NCI-H460 (cell line): ENCODE data around the gene NBPF8.

GRCh38 chr1:119542323-119543193 is 35.5 kb downstream of the HSD3B1 start:
RAMPAGE:
- cytosol, long total RNA = no peak
- long total RNA = no peak
- nucleus, long total RNA = no peak

DNA sequence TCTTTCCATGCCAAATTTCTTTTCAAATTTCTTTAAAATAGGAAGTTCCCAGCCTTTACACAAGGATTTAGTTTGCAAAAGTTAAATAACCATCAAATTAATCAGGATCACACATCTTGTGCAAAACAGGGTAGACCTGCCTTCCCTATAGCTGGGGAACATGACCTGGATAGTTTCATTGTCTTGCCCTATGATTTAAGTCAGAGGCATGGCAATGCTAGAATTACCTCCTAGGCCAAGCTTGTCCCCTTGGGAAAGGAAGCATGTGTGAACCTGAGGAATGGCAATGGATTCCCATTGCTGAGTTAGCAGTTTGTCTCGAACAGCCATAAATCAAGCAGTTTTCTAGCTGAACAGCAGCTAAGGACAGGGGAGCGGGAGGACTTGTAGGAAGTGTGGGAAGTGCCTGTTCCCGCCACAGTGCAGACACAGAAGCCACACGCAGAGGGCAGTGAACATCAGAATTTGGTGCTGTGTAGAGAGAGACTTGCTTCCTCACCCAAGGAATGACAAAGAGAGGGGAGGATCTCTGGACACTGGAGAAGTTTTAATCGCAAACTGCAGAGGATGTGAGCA is 3.7 kb downstream of the PHGDH start:
RAMPAGE:
- cytosol, long total RNA = no peak
- long total RNA = no peak
- nucleus, long total RNA = no peak

DNA sequence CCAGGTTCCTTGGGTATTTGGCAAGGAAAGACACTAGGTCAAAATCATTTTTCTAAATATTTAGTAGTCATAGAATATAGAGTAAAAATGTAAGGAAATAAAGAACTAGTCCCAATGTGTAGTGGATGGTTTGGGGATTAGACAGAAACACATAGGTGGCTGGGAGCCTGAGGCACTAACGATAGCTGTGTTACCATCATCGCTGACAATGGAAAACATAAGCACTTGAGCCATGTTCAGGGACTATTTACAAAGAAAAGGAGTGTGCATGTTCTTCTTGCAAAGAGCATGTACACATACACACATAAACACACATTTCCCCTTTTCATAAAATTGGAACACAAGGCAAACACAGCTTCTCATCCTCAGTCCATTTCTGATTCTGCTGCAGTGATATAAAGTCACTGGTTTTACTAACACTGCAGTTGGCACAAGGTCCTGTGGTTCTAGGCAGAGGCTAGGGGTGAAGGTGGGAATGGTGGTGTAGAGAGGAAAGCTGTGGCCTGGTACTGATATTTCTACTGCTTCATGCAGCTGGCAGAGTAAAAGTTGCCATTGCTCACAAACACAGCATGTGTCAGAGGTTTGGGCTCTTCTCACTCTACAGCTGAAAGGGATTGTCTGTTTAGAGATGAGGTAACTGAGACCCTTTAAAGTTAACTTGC is 620 bp downstream of the HMGCS2 start:
RAMPAGE:
- cytosol, long total RNA = no peak
- long total RNA = no peak
- nucleus, long total RNA = no peak

DNA sequence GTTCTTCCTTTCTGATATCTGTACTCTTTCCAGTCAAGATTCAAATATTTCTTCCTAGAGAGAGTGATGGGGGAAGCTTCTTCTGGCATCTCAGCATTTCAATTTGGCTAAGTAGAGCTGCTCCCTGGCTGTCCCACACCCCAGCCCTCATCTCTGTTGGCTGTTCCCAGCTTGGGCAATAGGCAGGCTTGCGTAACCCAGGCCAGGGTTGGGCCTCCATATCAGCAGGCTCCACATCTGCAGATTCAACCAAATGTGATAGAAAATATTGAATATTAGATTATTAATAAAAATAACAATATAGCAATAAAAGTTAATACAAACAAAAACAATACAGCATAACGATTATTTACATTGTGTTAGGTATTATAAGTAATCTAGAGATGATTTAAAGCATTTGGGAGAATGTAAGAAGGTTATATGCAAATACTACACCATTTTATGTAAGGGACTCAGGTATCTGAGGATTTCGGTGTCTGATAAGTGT is 15.9 kb upstream of the HMGCS2 start:
RAMPAGE:
- cytosol, long total RNA = no peak
- long total RNA = no peak
- nucleus, long total RNA = no peak

RAMPAGE:
- cytosol, long total RNA = no peak
- long total RNA = no peak
- nucleus, long total RNA = no peak
Observed at GRCh38 chr1:119829199-119829611, 17.9 kb upstream of the REG4 start.

DNA sequence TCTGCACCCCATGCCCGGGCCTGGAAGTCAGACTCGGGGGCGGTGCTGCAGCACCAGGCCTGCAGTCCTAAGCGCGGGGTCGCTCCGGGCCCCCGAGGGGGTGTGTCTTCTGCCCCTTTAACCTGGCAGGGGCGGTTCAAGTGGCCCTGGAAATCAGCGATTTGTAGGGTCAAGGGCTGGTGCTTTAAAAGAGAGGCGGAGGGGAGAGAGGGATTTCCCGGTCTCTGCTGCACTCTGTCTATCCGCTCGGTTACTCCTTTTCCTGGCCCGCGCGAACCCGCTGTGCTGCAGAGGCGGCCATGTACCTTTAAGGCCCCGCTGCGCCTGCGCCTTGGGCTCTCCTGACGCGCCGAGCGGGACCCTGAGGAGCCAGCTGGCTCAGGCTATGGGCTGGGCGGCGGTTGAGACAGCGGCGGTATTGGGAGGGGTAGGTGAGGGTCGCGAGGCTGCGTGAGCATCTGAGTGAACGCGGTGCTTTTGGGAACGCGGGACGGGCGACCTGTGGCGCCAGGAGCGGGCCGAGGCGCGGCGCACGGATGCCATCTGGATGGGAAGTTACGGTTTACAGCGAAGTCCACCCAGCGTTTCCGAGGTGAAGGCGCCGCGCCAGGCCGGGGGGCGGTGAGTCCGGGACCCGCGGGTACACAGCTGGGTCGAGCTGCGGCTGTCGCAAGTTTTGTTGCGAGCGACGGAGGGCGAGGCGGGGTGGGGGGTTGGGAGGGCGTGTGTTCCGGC is at the start of gene NBPF8:
Gene NBPF8 (plus strand): TSS at position 352 of the 735 bp plus-strand sequence.
RAMPAGE:
- cytosol, long total RNA = no peak
- long total RNA = no peak
- nucleus, long total RNA = start-site peak on the plus strand centred at position 295 of the sequence, 333 bp wide, 46 and 25 reads in 2 replicates

GRCh38 chr1:120415421-120416064 is 708 bp downstream of the NBPF8 start:
RAMPAGE:
- cytosol, long total RNA = no peak
- long total RNA = no peak
- nucleus, long total RNA = no peak

RAMPAGE:
- cytosol, long total RNA = no peak
- long total RNA = no peak
- nucleus, long total RNA = no peak
Observed at GRCh38 chr1:120461113-120461435, 46.2 kb downstream of the NBPF8 start.

DNA sequence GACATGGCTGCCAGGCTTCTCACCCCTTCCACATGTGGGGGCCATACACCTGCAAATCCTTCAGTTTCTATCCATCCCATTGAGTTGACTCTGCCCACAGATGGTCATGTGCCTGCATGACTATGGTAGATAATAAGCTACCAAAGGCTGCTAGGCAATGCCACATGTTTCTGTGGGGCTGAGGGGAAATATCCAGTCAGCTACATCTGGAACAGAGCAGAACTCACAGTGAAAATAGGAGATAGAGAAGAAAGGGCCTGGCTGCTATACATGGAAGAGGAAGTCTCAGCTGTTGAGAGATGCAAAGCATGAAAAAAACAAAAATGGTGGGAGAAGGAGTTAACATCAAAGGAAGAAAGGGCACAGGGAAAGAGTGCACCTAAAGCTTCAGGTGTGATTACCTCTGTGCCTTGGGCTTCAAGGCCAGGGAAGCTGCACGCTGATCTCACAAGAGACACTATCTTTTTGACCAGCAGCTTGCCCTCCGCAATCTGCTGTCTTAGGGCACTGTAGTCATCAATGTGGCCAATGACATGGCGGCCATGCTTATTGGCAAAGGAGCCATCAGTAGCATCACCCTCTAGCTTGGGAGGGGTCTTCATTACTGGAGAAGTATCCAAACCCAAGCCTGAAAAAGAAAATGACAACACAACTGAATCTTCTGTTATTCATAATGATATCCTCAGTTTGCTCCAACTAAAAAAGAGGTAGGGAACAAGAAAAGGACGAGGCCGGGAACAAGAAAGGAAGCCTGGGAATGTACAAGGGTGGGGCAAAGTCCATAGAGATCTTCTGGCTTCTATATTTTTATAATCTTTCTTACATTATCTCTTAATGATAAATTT is 79.2 kb downstream of the NBPF8 start:
RAMPAGE:
- cytosol, long total RNA = no peak
- long total RNA = no peak
- nucleus, long total RNA = no peak

RAMPAGE:
- cytosol, long total RNA = no peak
- long total RNA = no peak
- nucleus, long total RNA = no peak
Observed at GRCh38 chr1:120529852-120530537, 115.2 kb downstream of the NBPF8 start.

DNA sequence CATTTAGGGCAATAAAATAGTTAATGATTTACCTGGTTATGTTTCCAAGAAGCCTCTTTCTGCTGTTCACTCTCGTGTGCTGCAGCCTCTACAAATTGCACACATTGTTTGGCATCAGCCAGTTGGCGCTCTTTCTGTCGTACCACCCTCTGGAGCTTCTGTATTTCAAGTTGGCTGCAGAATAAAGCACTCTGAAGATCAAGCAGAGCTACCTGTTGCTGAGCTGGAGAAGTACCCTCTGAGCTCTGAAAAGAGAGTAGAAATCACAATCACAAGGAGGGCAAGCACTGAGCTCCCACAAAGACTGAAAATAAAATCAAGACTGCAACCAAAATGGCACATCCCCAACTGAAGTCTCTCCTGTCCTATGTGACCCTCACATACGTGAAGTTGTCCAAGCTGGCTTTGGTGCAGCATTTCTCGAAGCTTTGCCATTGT is 133.4 kb downstream of the NBPF8 start:
RAMPAGE:
- cytosol, long total RNA = no peak
- long total RNA = no peak
- nucleus, long total RNA = no peak

GRCh38 chr1:120557085-120557496 is 142.3 kb downstream of the NBPF8 start:
RAMPAGE:
- cytosol, long total RNA = no peak
- long total RNA = no peak
- nucleus, long total RNA = no peak

DNA sequence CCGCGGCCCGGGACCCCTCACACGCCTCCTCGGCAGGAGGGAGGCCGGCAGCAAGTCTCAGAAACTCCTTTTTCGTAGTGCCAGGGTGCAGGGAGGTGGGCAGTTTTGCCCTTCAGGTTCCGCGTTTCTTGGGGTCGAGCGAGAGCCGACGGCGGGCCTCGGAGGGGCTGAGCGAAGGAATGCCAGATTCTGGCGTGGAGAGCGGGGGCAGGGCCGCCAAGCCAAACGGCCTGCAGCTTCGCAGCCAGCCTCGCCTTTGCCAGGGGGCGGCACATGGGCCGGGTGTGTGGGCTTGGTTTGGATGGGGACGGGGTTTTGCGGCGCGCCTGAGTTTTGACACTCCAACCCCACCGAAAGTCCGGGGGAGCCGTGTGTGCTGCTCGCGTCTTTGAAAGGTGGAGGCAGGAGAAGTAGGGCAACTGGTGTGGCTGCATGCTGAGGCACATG is 743 bp downstream of the NOTCH2NLR start:
RAMPAGE:
- cytosol, long total RNA = no peak
- long total RNA = no peak
- nucleus, long total RNA = no peak

RAMPAGE:
- cytosol, long total RNA = no peak
- long total RNA = no peak
- nucleus, long total RNA = no peak
Observed at GRCh38 chr1:121511300-121512534, 326.9 kb downstream of the SRGAP2C start.

GRCh38 chr1:121522247-121522517 is 337.4 kb downstream of the SRGAP2C start:
RAMPAGE:
- cytosol, long total RNA = no peak
- long total RNA = no peak
- nucleus, long total RNA = no peak

DNA sequence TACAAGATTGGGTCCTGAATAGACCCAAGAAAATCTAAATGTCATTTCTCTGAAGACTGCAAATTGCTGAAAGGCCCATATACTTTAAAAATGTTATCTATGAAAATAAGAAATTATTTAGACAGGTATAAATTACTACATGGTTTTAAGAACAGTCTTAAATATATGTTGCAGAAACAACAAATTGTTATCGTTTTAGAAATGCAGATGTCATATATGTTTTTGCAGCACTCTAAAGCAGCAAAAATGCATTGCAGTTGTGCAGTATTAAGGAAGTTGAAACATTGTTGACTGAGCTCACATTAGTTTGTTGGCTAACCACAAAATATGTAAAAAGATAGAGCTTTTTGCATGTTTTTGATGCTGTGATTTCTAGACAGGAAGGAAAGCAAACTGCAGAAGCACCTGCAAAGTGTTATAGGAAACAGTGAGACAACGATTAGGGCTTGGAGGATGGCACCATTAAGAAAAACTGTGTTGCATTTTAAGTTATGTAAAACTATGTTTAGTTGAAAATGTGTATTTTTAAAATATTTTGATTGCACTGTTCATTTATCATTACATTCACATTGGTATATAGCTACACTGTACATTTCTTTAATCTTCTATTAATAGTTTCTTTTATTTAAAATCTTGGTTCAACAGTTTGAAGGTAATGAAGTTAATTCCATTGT is 366.7 kb downstream of the SRGAP2C start:
RAMPAGE:
- cytosol, long total RNA = no peak
- long total RNA = no peak
- nucleus, long total RNA = no peak

DNA sequence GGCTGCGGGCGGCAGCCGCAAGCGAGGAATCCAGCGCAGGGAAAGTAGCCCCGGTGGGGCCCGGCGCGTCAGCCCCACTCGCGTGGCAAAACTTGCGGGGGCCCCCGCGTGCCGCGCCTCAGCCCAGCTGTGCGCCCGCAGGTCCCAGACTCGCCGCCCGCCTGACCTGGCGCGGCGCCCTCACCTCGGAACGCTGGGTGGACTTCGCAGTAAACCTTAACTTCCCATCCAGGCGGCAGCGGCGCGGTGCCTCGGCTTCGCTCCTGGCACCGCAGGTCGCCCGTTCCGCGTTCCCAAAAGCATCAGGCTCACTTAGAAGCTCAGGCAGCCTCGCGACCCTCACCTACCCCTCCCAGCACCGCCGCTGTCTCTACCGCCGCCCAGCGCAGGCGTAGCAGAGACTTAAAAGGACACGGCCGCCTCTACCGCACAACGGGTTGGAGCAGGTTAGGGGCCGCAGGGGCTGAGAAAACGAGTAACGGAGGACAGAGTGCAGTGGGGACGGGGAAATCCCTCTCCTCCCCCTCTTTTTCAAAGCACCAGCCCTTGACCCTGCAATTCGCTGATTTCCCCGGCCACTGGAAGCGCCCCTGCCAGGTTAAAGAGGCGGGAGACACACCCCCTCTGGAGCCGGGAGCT is 262.6 kb downstream of the H3-7 start:
RAMPAGE:
- cytosol, long total RNA = no peak
- long total RNA = no peak
- nucleus, long total RNA = no peak

GRCh38 chr1:143748928-143749226 is 156.9 kb downstream of the H3-7 start:
RAMPAGE:
- cytosol, long total RNA = no peak
- long total RNA = no peak
- nucleus, long total RNA = no peak

DNA sequence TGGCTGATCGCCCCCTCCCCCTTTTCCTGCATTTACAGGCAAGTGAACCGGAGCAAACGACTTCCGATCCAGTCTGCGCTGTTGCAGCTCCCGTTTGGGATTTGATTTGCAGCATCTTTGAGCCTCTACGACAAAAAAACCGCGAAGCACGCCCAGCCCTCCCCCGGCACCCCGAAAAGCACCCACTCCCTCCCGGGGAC is 2.6 kb upstream of the FAM72C start:
RAMPAGE:
- cytosol, long total RNA = no peak
- long total RNA = no peak
- nucleus, long total RNA = no peak

GRCh38 chr1:144418805-144419491 is 42.5 kb downstream of the NBPF15 start:
RAMPAGE:
- cytosol, long total RNA = start-site peak on the minus strand at chr1:144419163-144419257, 15 and 7 reads in 2 replicates
- long total RNA = no peak
- nucleus, long total RNA = no peak